Upper lobe of left lung (tissue), 5 donors: Measurements from ENCODE around the gene TMCO4.

GRCh38 chr1:18108790-18109411, 1.3 kb downstream of the IGSF21 start:
- PRO-cap, 2 experiments, result no peak in any of the 2 experiments
- RAMPAGE, long total RNA, 4 experiments, result no peak in any of the 4 experiments

- PRO-cap, 2 experiments, result no peak in any of the 2 experiments
- RAMPAGE, long total RNA, 4 experiments, result no peak in any of the 4 experiments
Measured at GRCh38 chr1:18646543-18647244, 16.0 kb downstream of the PAX7 start.

DNA sequence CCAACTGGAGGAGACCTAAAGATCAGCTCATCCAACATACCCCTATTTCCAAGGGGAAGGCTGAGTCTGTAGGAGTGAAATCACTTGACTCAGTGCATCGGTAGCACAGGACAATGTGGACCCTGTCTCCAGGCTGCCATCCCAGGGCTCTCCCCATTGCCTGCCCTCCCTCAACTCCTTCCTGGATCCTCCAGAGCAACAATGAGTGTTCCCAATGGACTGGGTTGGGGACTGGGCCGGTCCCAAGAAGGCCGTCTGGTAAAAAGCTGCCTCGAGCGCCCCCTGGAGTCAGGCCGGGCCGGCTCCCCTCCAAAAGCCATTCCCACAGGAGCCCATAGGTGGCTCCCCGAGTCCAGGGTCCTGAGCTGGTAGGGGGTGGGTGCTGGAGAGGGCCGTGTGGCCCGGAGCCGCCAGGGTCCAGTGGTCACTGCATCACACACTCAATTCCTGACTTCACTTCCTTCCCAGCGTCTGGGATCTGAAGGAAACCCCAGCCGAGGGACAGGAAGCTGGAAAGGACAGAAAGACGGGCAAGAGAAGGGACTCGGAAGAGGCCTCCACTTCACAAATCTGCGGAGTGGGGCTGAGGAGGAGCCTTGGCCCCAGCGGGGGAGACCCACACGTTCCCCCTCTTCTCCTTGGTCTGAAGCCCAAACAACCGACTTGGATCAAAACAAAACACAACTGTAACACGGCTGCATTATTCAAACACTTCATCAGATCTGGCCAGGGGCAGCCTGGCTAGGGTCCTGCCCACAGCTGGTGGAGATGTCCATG, 10.8 kb upstream of the ALDH4A1 start:
- PRO-cap, 2 experiments, result peak in 2 of 2 experiments; most common plus-strand start position 512 of the sequence (in 2)
- RAMPAGE, long total RNA, 4 experiments, result no peak in any of the 4 experiments

DNA sequence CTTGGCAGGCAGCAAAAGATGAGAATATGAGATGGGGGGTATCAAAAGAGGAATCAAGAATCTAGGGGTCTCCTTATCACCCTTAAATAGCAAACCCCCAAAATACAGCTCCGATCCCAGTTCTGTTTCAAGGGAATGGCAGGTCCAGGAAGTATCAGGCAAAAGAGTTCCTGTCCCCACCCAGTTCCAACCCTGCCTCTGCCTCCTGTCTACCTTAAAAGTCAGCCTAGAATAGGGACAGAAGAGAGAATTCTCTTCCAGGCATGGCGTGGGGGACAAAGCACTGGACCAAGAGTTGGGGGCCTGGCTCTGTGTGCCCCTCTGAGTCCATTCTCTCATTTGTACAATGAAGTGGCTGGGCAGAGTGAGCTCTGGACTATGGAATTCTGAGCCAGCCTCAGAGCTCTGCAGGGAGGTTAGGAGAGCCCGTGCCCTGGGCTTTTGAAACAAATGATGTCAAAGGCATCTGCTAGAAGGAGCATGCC, 12.5 kb upstream of the ALDH4A1 start:
- PRO-cap, 2 experiments, result no peak in any of the 2 experiments
- RAMPAGE, long total RNA, 4 experiments, result no peak in any of the 4 experiments

DNA sequence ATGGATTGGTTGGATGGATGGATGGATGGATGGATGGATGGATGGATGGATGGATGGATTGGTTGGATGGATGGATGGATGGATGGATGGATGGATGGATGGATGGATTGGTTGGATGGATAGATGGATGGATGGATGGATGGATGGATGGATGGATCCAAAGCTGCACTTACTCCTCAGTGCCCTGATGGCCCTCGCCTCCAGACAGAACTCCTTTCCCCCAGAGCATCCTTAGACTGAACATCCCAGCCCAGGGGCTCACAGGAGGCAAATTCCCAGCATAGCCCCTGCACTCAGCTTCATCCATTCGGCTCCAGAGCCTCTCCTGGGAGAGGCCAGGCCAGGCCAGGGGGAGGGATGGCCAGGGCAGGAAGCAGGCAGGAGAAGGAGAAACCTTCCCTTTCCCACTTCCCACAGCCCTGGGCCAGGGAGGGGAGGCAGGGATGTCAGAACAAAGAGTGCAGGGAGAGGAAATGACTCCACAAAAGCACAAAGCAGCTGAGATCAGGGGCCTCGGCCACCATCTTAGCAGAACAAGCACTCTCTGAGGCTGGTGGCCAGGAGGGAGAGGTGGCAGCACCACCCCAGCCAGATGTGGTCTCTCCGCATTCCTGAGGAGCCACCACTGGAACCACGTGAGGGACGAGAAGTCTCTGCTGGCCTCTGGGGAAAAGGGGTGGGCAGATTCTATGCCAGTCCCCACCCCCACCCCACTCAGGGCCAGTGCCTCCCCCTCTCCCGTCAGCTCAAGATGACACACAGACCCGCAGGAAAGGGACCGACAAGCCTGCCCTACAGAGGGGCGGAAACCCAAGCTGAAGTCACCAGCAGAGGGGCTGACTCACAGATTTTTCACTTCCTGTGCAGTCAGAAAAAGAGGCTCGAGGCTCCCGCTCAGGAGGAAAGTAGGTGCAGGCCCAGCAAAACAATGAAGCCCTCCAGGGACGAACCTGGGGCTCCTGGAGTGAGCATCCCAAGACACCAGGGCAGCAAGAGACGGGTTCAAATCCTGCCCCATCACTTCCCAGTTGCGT, 24.0 kb upstream of the ALDH4A1 start:
- PRO-cap, 2 experiments, result peak in 2 of 2 experiments; most common plus-strand start position 866 of the sequence (in 1); most common minus-strand start position 753 of the sequence (in 1)
- RAMPAGE, long total RNA, 4 experiments, result start-site peak on the minus strand in 1 of 4 experiments, centred at position 403 of the sequence, 7 reads per replicate

- PRO-cap, 2 experiments, result no peak in any of the 2 experiments
- RAMPAGE, long total RNA, 4 experiments, result no peak in any of the 4 experiments
Measured at GRCh38 chr1:19021903-19022331, 65.4 kb upstream of the IFFO2 start.

DNA sequence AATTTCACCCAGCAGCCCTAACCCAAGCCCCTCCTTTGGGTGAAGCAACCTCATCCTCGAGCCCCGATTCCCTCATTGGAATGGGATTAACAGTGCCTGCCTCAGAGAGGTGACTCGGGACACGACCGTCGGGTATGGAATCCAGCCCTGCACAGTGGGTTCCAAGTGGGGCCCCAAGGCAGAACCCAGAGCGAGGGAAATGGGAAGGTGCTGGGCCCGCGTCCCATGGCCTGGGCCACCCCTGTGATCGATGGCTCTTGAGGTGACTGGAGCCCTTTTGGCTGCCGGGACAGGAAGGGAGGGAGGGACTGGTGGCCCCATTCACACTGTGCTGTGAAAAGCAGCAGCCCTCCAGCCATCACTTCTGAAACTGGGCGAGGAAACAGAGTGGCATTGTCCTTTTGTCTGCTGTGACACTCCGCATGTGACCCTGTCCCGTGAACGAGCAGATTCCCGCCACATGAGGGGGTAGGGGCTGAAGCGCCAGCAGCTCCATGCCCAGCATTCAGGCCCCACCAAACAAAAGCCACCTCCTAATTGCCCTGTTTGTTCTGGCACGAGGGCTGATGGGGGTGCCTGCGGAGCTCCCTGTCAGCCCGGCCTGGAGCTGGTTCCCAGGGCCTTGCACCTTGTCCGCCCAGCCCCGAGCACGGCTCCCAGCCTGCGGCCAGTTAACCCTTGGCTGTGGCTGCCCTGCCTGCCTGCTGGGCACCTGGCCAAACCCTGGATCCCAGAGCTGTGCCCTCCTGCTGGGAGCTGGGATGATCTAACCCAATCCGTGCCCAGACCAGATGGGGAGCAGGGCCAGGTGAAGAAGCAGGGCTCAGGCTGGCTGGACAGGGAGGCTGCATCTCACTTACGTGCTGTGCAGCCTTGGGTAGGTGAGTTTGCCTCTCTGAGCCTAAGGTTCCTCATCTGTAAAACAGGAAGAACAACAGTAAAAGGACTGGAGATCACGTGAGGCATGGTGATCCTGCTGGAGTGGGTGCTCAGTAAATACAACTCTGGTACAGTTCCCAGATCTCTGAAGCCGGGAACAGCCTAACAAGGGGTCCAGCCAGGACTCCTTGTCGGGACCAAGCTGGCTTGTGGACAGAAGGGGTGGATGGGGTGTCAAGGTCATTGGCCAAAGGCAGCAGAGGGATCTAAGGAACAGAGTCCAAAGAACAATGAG, 110.7 kb upstream of the IFFO2 start:
- PRO-cap, 2 experiments, result peak in 1 of 2 experiments; most common minus-strand start position 372 of the sequence (in 1)
- RAMPAGE, long total RNA, 4 experiments, result no peak in any of the 4 experiments

DNA sequence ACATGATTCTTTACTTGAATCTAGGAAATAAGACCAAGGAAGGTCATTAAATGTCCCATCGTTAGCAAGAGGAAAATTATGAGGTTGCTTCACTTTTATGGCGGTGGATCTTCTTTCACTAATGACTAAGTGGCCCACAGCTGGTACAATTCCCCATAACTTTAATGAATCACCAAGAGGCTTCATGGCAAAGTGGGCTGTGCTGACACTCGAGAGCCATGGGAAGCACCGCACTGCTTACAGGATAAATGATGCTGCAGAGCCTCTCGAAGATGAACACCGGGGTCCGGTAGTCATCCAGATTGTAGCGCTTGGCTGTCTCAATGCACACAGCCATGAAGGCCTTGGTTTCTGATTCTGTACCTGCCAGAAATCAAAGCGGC, 108.8 kb downstream of the UBR4 start:
- PRO-cap, 2 experiments, result no peak in any of the 2 experiments
- RAMPAGE, long total RNA, 4 experiments, result no peak in any of the 4 experiments

- PRO-cap, 2 experiments, result no peak in any of the 2 experiments
- RAMPAGE, long total RNA, 4 experiments, result no peak in any of the 4 experiments
Measured at GRCh38 chr1:19153269-19153530, 56.9 kb downstream of the UBR4 start.

DNA sequence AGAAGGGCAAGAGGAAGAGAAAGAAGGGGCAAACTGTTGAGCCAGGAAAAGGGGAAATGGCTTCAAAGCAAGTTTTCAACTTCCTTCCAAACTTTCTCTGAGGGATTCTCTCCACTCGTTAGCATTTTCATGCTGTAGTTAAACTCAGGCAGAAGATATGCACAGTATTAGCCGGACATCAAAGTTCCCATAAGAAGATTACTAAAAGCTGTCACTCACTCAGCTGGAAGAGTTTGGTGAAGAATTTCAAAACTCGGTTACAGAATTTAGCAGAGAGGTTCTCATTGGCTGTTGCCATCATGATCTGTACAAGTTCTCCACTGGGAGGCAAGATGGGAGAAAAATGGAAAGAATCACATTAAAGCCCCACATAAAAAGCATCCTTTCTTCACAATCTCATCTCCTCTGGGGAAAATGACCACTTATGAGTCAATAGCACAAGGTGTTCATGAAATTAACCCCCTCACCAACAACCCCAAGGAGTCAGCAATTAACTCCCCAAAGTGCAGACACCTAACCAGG, 45.0 kb downstream of the UBR4 start:
- PRO-cap, 2 experiments, result no peak in any of the 2 experiments
- RAMPAGE, long total RNA, 4 experiments, result start-site peak on the minus strand in 1 of 4 experiments, centred at position 266 of the sequence, 40 reads per replicate

DNA sequence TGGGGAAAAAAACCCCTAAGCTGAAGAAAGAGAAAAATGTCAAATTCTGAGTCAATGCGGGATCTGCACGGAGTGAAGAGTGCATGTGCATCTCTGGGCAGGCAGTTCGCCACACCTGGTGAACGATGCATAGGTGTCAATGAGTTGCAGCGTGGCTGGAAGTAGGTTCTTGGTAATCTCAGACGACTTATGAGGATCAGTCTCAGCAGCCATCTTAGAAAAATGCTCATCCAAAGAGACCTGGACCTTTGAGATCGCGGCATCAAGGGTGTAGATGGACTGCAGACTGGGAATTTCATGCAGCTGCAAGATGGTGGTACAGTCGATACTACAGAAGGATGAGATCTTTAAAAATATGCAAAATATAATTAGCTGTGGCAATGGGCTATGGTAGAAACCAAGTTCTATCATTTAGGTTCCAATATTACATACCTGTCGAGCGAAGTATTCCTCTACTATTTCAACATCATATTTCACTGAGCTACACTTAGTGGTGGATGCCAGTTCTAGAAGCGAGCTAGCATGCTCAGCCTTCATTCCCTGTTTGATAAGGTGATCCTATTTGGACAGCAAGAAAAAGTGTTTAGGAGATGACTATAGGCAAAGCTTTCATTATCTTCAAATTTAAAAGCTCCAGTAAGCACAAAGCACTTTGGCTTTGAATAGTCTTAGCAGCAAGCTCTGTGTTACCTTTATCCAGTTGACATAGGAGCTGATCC, 37.2 kb downstream of the UBR4 start:
- PRO-cap, 2 experiments, result no peak in any of the 2 experiments
- RAMPAGE, long total RNA, 4 experiments, result no peak in any of the 4 experiments

GRCh38 chr1:19178851-19179408, 31.1 kb downstream of the UBR4 start:
- PRO-cap, 2 experiments, result no peak in any of the 2 experiments
- RAMPAGE, long total RNA, 4 experiments, result no peak in any of the 4 experiments

DNA sequence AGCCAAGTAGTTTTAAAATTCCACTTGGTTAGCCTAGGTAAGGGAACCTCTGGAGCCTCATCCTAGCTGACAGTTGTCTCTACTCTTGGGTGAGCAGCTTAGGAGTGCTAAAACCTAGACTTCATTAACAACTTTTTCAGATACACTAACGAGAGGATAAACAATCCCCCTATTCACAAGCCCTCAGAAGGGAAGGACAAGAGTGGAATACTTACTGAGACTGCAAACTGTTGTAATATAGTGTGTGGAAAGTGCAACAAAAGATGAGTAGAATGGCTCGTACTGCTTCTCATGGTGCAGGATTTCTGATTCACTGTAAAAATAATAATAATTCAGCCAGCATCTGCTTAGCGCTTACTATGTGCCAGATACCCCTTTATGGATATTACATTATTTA, 8.6 kb downstream of the UBR4 start:
- PRO-cap, 2 experiments, result no peak in any of the 2 experiments
- RAMPAGE, long total RNA, 4 experiments, result start-site peak on the minus strand in 2 of 4 experiments, centred at positions 222 to 277 of the sequence, 20 to 25 reads per replicate

- PRO-cap, 2 experiments, result no peak in any of the 2 experiments
- RAMPAGE, long total RNA, 4 experiments, result no peak in any of the 4 experiments
Measured at GRCh38 chr1:19255049-19255597, 3.5 kb downstream of the MRTO4 start.

GRCh38 chr1:19296835-19297335, 8.3 kb upstream of the AKR7A3 start:
- PRO-cap, 2 experiments, result no peak in any of the 2 experiments
- RAMPAGE, long total RNA, 4 experiments, result no peak in any of the 4 experiments

DNA sequence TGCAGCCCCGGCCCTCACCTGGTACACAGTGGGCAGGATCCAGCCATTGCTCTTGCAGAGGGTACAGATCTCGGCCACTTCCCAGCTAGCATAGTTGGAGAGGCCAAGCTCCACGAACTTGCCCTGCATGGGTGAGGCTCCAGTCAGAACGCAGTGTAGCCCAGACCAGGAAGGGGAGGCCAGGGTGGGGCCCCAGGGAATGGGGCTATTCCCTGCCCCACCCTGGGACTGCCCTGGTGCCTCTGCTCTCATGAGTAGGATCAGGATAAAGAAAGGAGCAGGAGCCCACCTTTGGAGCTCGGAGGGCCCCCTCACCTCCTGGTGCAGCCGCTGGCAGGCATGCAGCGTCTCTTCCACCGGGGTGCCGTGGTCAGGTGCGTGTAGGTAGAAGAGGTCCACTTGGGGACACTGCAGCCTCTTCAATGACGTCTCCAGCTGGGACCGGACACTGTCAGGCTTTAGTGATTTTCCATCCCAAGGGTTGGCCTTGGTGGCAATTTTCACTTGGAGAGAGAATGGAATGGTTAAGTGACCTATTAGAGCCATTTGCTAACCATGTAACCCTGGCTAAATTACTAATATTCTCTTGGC, 3.7 kb downstream of the AKR7A2 start:
- PRO-cap, 2 experiments, result no peak in any of the 2 experiments
- RAMPAGE, long total RNA, 4 experiments, result no peak in any of the 4 experiments

GRCh38 chr1:19455291-19456009, 29.9 kb downstream of the CAPZB start:
- PRO-cap, 2 experiments, result no peak in any of the 2 experiments
- RAMPAGE, long total RNA, 4 experiments, result start-site peak on the minus strand in 1 of 4 experiments, at chr1:19455678-19456000 at its widest, 5 reads per replicate

- PRO-cap, 2 experiments, result no peak in any of the 2 experiments
- RAMPAGE, long total RNA, 4 experiments, result no peak in any of the 4 experiments
Measured at GRCh38 chr1:19483232-19483713, 2.1 kb downstream of the CAPZB start.

GRCh38 chr1:19612857-19613667, 16.3 kb downstream of the MICOS10 start:
- PRO-cap, 2 experiments, result no peak in any of the 2 experiments
- RAMPAGE, long total RNA, 4 experiments, result no peak in any of the 4 experiments

- PRO-cap, 2 experiments, result peak in 2 of 2 experiments; most common plus-strand start chr1:19799710 (in 2); most common minus-strand start chr1:19799657 (in 1)
- RAMPAGE, long total RNA, 4 experiments, result start-site peak on the minus strand in 4 of 4 experiments, at chr1:19799656-19799941 at its widest, 40 to 54 reads per replicate
Measured at GRCh38 chr1:19799254-19800364, at the start of gene TMCO4. TMCO4 (minus strand) TSS chr1:19799916.